Metanephros (tissue), 2 donors: ENCODE results near the genes ACSS3 and PPFIA2.

- RAMPAGE, long total RNA, result no peak
Observed at GRCh38 chr12:76611386-76612173, 52.0 kb upstream of the OSBPL8 start.

GRCh38 chr12:77238106-77238783 lies 172.9 kb upstream of the E2F7 start:
- RAMPAGE, long total RNA, result no peak

- RAMPAGE, long total RNA, result no peak
Observed at GRCh38 chr12:77325302-77325861, 260.0 kb upstream of the E2F7 start.

GRCh38 chr12:78015816-78016361 lies 185.2 kb downstream of the NAV3 start:
- RAMPAGE, long total RNA, result no peak

DNA sequence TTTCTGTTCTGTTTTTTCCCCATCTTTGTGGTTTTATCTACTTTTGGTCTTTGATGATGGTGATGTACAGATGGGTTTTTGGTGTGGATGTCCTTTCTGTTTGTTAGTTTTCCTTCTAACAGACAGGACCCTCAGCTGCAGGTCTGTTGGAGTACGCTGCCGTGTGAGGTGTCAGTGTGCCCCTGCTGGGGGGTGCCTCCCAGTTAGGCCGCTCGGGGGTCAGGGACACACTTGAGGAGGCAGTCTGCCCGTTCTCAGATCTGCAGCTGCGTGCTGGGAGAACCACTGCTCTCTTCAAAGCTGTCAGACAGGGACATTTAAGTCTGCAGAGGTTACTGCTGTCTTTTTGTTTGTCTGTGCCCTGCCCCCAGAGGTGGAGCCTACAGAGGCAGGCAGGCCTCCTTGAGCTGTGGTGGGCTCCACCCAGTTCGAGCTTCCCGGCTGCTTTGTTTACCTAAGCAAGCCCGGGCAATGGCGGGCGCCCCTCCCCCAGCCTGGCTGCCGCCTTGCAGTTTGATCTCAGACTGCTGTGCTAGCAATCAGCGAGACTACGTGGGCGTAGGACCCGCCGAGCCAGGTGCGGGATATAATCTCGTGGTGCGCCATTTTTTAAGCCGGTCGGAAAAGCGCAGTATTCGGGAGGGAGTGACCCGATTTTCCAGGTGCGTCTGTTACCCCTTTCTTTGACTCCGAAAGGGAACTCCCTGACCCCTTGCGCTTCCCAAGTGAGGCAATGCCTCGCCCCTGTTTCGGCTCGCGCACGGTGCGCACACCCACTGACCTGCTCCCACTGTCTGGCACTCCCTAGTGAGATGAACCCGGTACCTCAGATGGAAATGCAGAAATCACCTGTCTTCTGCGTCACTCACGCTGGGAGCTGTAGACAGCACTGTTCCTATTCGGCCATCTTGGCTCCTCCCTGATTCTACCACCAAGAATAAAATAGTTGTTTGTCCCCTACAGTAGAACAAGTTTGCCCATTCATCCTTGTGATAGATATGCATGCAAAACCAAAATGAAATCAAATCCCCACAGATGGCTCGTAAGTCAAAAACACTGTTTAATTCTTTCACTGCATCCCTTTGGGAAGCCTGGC lies 180.5 kb downstream of the SYT1 start:
- RAMPAGE, long total RNA, result no peak

- RAMPAGE, long total RNA, result no peak
Observed at GRCh38 chr12:79547347-79548406, 143.1 kb downstream of the PAWR start.

GRCh38 chr12:79872606-79873120 lies 62.2 kb downstream of the PPP1R12A start:
- RAMPAGE, long total RNA, result no peak

GRCh38 chr12:79934261-79934690 lies 621 bp downstream of the PPP1R12A start:
- RAMPAGE, long total RNA, result no peak

- RAMPAGE, long total RNA, result no peak
Observed at GRCh38 chr12:80103075-80103491, 3.7 kb downstream of the OTOGL start.

DNA sequence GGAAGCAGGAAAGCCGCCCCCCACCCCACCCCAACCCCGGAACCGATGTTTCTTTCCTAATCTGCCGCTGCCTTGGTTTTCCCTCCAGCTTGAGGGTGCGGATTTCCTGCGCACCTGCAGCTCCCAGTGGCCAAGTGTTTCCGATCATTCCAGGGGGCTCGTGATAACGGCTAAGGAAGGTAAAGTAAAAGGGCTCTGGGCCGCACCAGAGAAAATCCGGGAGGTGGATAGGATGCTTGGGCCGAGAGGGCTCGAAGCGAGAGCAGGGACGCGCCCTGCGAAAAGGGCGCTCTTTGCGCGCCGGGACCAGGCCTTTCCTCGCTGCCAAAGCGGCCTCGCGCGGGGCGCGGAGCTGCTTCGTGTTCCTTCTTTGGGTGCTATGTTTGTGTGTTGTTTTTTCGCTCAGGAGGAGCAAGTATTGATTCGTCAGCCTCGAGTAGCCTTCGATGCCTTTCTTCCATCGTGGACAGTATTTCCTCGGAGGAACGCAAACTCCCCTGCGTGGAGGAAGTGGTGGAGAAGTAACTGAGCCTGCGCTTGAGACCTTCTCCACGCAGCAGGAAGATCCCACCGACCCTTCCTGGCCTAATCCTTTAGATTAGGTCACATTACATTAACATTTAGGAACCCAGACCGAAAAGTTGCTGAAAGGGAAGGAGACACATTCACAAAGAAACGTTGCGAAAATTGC lies 1.1 kb downstream of the MYF6 start:
- RAMPAGE, long total RNA, result no peak

DNA sequence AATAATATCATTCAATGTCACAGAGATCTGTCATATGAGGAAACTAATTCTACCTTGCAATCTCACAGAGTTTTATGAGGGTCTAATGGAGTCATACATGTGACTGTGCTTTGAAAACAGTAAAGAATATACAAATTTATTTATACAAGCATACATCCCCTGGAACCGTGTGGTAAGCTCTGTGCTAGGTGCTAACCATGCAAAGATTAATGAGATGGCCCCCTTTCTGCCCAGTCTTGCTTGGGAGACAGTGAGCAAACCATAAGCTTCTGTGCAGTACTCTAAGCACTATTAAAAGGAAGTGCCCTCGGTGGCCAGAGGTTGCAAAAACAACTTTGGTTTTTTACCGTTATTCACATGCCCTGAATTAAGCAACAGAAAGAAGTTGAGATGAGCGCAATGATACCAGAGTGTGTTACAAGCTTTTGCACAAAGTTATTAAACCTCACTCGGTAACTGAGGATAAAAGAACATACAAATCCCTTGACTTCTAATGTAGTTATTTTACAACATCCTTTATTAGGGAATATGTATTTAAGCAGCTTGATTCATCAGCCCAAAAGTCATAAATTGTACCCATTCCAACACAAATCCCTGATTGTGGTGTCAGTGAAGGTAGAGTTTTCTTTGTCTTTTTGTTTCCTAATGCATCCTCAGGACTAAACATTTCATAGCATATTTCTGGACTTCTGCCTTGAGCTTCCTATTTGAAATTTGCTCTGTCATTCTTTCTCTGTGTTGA lies 1.9 kb upstream of the LIN7A start:
- RAMPAGE, long total RNA, result no peak

DNA sequence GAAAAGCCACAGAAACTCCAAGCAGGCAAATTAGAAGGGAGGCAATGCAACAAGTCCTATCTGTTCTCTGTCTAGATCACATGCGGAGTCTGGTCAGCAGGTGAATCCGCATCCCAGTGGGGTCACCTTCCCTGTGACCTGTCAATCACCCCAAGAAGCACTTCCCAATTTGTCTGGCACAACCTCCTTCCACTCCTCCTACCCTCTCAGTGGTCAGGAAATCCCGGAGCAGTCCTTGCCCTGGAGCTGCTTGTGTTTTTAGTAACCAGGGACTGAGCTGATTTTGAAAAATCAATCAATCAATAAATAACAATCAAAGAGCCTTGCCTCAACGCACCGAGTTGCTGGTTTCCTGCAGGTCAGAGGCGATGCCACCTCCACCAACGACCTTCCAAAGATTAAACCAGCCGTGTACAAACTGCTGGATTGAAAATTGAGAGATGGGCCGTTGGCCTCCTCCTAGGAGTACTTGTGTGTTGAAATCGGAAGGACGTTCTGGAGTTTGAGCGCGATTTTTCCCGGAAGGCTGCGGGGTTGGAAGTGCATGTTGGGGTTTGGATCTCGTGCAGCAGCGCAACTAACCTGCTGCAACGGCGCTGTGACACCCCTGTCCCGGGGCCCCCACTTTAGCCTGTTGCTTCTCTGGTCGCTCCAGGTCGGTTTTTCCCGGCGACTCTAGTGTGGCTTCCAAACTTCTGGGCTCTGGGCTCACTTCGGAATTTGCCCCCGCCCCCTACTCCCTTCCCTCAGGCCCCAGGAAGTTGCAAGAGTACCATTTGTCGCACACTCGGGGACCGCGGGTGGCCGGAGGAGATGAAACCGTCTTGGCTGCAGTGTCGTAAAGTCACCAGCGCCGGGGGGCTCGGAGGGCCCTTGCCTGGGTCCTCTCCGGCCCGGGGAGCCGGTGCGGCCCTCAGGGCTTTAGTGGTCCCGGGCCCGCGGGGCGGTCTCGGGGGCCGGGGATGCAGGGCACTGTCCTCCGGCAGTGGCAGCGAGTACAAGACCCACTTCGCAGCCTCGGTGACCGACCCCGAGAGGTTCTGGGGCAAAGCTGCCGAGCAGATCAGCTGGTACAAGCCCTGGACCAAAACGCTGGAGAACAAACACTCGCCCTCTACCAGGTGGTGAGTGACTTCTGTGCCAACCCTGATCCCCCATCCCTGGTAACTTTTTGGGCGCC lies at the start of gene ACSS3:
ACSS3 (plus strand) TSS at position 772 of the 1,180 bp plus-strand sequence.
- RAMPAGE, long total RNA, result no peak

- RAMPAGE, long total RNA, result no peak
Observed at GRCh38 chr12:81083742-81084569, 6.1 kb downstream of the ACSS3 start.

GRCh38 chr12:81759024-81759840 lies at the start of gene PPFIA2:
Gene PPFIA2 (minus strand): TSS chr12:81759350.
- RAMPAGE, long total RNA, result no peak

DNA sequence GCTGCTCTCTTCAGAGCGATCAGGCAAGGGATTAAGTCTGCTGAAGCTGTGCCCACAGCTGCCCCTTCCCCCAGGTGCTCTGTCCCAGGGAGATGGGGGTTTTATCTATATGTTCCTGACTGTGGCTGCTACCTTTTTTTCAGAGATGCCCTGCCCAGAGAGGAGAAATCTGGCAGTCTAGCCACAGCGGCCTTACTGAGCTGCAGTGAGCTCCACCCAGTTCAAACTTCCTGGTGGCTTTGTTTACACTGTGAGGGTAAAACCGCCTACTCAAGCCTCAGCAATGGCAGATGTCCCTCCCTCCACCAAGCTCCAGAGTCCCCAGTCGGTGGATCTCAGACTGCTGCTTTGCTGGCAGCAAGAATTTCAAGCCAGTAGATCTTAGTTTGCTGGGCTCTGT lies 52.0 kb upstream of the TMTC2 start:
- RAMPAGE, long total RNA, result no peak

- RAMPAGE, long total RNA, result no peak
Observed at GRCh38 chr12:85036729-85037029, 528 bp downstream of the LRRIQ1 start.

GRCh38 chr12:86134386-86135078 lies 121.7 kb downstream of the MGAT4C start:
- RAMPAGE, long total RNA, result no peak

- RAMPAGE, long total RNA, result no peak
Observed at GRCh38 chr12:86265041-86265616, 8.9 kb upstream of the MGAT4C start.

DNA sequence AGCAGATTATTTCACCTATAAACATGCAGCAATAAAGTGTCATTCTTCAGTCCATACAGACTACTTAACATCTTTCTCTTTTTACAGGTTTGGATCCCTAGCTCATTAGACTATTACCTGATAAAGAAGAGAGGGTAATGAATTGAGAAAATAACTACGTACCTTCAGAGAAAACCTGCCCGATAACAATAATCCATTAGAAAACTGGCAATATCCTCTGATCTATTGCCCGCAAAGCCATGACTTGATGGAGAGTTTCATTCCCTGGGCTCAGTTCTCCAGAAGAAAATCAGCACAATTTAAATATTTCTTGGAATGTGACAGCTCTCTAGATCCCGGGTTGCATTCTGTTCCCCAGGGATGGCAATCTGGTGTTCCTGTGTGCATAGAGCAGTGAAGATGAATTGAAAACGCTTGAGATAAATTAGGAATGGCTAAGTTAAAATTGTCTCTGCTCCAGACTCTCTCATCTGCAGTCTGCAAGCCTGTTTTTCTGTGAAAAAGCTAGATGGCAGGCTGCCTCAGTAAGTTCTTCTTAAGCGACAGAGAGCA lies 582.4 kb upstream of the MGAT4C start:
- RAMPAGE, long total RNA, result no peak

DNA sequence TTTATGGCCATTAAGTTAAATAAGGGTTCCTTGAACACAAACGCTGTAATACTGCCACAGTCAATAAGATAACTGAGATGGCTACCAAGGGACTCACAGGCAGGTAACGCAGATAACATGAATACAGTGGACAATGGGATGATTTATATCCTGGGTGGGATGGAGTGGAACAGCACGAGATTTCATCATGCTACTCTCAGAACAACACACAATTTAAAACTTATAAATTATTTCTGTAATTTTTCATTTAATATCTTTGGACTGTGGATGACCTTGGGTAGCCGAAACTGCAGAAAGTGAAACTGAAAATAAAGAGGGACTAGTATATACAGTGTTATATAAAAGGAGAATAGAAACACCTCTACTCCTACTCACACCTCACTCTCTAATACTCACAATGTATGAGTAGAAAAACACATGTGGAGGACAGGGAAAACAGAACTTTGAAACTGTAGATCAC lies 367.3 kb downstream of the C12orf50 start:
- RAMPAGE, long total RNA, result no peak